Omental fat pad (tissue), 4 donors: ENCODE results near the gene S100P.

DNA sequence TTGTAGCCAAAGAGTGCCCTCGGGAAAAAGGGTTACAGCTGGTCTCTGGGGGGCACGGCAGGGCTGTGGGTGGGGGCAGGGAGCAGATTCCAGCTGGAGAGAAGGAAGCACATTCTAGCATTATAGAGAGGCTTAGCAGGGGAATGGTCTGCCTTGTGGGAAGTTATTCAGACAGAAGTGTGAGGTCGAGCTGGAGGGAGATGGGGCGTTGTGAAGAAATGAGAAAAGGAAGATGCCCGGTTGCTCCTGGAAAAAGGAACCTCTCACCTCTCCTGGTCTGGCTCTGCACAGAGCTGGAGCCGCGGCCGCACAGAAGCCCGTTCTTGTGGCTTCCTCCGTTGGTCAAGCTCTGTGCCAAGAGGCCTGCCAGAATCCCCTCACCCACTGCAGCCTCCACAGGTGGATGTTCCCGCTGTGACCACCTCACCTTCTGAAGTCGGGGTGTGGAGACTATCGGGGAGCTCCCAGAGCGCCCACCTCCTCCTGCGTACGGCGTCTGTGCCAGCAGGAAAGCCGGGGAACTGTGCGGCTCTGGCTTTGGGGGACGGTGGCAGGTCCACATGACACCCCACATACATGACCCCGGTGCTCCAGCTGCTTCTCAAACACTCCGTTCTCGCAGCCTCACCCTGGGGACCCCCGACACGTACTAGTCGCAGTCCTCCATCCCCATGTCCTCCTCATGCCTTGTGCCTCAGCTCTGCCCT, 52.4 kb upstream of the HGFAC start:
- PRO-cap, result no peak
- RAMPAGE, long total RNA, 4 experiments, result no peak in any of the 4 experiments

GRCh38 chr4:3410464-3410956, 31.3 kb upstream of the HGFAC start:
- PRO-cap, result no peak
- RAMPAGE, long total RNA, 4 experiments, result no peak in any of the 4 experiments

- PRO-cap, result no peak
- RAMPAGE, long total RNA, 4 experiments, result no peak in any of the 4 experiments
Measured at GRCh38 chr4:3530682-3531476, 1.3 kb downstream of the LRPAP1 start.

DNA sequence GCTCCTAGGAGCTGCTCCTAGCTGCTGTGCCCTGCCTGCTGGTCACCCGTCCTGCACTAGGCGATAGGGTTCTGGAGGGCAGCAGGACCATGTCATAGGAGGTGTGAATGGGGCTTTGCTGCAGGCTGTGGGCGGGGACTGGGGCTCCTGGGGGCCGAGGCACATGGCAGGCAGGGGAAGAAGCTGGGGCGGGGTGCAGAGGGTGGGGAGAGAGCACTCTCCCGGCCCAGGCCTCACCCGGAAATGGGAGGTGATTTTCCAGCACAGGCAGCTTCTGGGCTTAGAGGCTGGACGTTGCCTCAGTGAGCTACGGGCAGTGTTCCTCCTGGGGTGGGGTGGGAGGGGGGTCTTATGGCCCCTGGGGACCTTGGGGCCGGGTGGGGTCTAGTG, 98.5 kb upstream of the LRPAP1 start:
- PRO-cap, result no peak
- RAMPAGE, long total RNA, 4 experiments, result no peak in any of the 4 experiments

DNA sequence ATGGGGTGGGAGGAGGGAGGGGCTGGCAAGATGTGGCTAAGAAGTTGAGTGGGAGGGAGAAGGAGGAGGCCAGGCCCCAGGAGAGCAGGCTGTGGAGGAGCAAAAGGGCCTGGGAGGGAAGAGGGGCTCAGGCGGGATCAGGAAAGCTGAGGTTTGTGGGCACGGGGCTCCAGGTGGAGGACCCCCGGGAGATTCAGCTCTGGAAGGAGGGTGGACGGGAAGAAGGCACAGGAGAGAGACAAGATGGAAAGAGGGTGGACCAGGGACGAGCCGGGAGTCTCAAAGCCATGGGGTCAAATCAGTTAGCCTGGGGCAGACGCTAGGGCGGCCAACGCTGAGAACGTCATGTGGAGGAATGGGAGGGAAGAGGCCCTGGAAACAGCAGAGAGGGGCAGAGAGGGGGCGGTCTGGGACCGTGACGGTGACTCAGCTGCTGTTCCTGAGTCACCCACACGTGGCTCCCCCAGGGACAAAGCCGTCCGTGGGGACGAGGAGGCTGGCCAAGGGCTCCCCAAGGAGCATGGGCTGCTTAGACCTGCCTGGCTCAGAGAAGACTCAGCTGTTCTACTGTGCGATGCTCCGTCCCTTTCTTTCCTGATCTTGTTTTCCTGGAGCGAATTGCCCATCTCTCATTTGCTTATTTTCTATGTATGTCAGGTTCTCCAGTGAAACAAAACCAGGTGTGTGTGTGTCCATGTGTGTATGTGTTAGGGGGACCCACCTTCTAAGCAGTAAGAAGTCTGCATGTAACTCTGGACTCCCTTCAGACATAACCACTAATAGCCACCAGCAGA, 108.3 kb upstream of the LRPAP1 start:
- PRO-cap, result no peak
- RAMPAGE, long total RNA, 4 experiments, result no peak in any of the 4 experiments

DNA sequence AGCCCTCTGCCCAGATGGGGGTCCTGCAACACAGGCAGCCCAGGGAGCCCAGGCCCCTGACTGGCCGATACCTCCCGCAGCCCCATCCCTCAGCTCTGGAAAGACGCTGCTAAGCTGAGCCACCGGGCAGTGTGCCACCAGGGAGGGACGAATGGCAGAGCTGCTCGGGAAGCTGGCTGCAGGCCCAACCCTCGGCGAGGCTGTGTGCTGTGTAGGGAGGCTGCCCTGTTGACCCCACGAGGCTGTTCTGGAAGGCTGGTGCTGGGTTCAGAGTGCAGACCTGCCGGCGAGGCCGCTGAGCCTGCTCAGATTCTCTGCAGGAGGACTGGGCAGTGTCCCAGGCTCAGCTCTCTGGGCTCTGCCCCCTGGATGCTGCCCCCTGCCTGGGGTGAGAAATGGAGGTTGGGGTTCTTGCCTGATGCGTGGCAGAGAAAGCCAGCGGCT, 61.7 kb downstream of the ADRA2C start:
- PRO-cap, result no peak
- RAMPAGE, long total RNA, 4 experiments, result no peak in any of the 4 experiments

- PRO-cap, result no peak
- RAMPAGE, long total RNA, 4 experiments, result no peak in any of the 4 experiments
Measured at GRCh38 chr4:4267676-4268336, 19.8 kb upstream of the TMEM128 start.

- PRO-cap, result no peak
- RAMPAGE, long total RNA, 4 experiments, result no peak in any of the 4 experiments
Measured at GRCh38 chr4:4289750-4289969, 294 bp downstream of the LYAR start.

GRCh38 chr4:4648718-4649602, 107.1 kb upstream of the STX18 start:
- PRO-cap, result no peak
- RAMPAGE, long total RNA, 4 experiments, result no peak in any of the 4 experiments

DNA sequence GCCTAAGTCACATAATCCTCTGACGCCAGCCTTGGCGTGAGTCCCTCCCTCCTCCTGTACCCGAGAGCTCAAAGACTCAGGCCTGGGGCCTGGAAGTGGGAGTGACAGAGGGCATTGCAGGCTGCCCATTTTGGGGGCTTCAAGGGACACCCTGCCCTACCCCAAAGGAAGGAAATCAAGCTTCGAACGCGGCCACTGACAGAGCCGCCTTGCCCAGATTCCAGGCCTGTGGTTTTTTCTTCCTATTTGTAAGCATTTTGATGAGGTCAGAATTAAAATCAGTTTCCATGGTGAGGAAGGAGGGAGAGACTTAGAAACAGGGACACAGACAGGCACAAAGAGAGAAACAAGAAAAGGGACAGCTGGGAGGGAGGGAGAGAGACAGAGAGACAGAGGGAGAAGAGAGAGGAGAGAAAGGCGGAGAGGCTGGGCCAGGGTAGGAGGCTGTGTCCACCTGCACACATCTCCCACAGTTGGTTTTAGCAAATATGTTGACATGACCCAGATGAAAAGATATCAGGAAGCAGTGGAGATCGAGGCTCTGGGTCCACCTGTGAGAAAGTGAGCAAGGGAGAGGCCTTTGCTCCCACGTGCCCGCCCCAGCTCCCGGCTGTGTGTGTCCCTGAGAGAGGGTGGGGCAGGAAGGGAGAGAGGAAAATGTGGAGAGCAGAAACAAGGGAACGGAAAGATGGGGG, 20.8 kb upstream of the MSX1 start:
- PRO-cap, result no peak
- RAMPAGE, long total RNA, 4 experiments, result no peak in any of the 4 experiments

- PRO-cap, result no peak
- RAMPAGE, long total RNA, 4 experiments, result no peak in any of the 4 experiments
Measured at GRCh38 chr4:4852631-4853289, 6.7 kb upstream of the MSX1 start.

- PRO-cap, result no peak
- RAMPAGE, long total RNA, 4 experiments, result no peak in any of the 4 experiments
Measured at GRCh38 chr4:4990759-4991541, 28.3 kb downstream of the CYTL1 start.

GRCh38 chr4:6179208-6179779, 21.1 kb downstream of the JAKMIP1 start:
- PRO-cap, result no peak
- RAMPAGE, long total RNA, 4 experiments, result no peak in any of the 4 experiments

- PRO-cap, result no peak
- RAMPAGE, long total RNA, 4 experiments, result no peak in any of the 4 experiments
Measured at GRCh38 chr4:6199435-6200061, 801 bp downstream of the JAKMIP1 start.

- PRO-cap, result no peak
- RAMPAGE, long total RNA, 4 experiments, result no peak in any of the 4 experiments
Measured at GRCh38 chr4:6221721-6222216, 21.4 kb upstream of the JAKMIP1 start.

DNA sequence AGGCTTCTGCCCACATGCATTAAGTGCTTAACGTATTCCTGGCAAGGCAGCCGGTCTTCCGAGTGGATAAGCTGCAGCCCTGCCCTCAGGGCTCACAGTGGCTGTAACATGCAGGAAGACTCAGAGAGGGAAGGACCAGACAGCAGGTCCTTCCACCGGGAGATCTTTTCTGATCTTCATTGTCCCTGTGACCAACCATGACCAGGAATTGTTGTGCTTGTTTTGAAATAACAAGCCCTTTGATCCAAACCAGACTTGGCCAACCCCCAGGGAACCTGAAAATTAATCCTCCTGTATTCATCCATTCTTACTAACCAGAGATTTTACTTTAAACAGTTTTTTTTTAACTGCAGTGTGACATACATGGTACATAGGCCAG, 3.9 kb downstream of the WFS1 start:
- PRO-cap, result no peak
- RAMPAGE, long total RNA, 4 experiments, result no peak in any of the 4 experiments

GRCh38 chr4:6470323-6471404, 1.8 kb downstream of the PPP2R2C start:
- PRO-cap, result no peak
- RAMPAGE, long total RNA, 4 experiments, result no peak in any of the 4 experiments

DNA sequence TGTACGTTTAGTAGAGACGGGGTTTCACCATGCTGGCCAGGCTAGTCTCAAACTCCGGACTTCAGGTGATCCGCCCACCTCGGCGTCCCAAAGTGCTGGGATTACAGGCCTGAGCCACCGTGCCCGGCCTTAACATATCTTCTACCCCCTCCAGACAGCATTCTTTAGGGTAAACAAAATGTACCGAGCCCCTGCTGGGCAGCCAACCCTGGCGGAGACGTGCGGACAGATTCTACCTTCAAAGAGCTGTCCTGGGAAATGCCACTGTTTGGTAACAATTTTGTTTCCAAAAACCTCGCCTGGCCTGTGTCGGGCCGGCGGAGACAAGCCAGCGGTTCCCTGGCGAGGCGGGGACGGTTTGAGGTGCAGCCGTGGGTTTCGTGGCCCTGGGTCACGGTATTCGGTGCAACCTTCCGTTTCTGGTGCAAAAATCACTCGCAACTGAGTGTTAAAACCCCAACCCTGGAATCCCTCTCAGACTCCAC, 16.6 kb upstream of the ENSG00000170846 start:
- PRO-cap, result no peak
- RAMPAGE, long total RNA, 4 experiments, result no peak in any of the 4 experiments

GRCh38 chr4:6693184-6694342, at the start of gene S100P:
Gene S100P, plus strand, starts transcription at chr4:6693878.
- PRO-cap, result no peak
- RAMPAGE, long total RNA, 4 experiments, result start-site peak on the plus strand in 1 of 4 experiments, at chr4:6693830-6693875 at its widest, 6 reads per replicate

DNA sequence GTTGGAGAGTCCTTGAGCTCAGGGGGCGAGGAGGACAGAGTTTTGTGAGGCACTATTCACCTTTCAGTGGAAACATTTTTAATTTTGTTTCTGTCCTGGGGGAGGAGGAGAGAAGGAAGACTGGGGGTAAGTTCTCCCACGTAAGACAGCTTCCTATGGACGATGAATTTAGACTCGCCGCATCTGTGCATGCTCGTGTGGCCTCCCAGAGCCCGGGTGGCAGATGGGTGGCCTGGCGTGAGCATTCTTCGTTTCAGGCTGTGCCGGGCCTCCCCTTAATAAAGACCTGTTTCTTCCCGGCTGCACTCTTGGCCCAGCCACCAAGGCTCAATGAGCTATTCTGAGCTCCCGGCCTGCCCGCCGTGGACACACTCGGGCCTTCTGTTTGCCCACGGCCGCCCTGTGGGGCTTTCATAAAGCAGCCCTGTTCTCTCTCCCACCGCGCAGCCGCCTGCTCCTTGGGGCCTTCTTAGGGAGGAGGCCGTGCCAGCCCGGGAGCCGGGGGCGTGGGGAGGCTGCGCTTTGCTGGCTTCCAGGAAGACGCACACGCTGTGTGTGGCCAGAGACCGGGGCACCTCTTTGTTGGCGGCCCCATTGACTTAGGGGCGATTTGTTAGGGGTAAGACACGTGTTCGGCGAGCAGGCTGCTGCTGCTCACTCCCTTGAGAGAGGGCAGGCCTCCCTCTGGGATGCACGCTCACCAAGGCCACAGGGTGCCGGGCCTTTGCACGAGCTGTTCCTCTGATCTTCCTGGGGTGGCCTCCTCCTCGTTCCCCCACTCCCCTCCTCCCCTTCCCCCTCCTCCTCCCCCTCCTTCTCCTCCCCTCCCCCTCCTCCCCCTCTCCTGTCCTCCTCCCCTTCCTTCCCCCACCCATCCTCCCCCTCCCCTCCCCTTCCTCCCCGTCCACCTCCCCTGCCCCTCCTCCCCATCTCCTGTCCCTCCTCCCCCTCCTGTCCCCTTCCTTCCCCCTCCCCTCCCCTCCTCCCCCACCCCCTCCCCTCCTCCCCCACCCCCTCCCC, 11.2 kb downstream of the BLOC1S4 start:
- PRO-cap, result no peak
- RAMPAGE, long total RNA, 4 experiments, result no peak in any of the 4 experiments